ENCODE data around the gene CCDC172.

GRCh38 chr10:114022974-114023482 is 20.6 kb upstream of the ADRB1 start:
- RRBS: no CpG with 5 or more reads among the region's 4 CpGs

- RRBS: 4% methylated on average over 28 of the region's 90 CpGs
Measured at GRCh38 chr10:114045025-114045882, 1.6 kb downstream of the ADRB1 start.

DNA sequence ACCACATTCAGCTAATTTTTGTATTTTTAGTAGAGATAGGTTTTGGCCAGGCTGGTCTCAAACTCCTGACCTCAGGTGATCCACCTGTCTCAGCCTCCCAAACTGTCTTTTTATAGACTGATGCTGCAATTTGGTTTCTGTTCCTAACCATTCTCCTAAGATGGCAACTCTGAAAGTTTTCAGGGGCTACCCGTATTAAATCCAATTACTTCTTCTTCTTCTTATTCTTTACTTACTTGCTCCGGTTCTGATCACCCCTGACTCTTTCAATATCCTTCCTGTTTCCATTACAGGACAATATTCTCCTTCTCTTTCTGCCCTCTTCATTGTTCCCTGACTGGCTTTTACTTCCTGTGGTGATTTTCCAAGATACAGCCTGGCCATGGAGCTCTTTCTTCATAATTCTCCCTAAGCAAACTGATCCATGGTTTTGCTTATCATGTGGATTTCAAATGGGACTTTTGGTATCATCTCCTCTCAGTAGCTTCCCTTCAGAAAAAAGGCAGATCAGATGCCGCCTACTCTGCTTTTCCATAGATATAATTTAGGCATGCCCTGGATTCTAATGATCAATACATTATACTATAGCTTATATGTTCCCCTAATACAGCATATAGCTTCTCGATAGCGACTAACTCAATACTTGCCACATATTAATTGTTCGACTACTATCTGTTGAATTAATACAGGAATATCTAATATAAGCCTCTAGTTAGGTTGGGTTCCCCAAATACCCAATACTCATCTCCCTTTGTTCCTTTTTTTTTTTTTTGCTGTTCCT is 35.4 kb downstream of the CCDC186 start:
- RRBS: no CpG with 5 or more reads among the region's 6 CpGs

GRCh38 chr10:114303927-114304522 is 65.0 kb downstream of the VWA2 start:
- RRBS: no CpG with 5 or more reads among the region's 14 CpGs

GRCh38 chr10:114393489-114394103 is 10.7 kb downstream of the AFAP1L2 start:
- RRBS: no CpG with 5 or more reads among the region's 13 CpGs

GRCh38 chr10:114400886-114401570 is 3.3 kb downstream of the AFAP1L2 start:
- RRBS: no CpG with 5 or more reads among the region's 9 CpGs

DNA sequence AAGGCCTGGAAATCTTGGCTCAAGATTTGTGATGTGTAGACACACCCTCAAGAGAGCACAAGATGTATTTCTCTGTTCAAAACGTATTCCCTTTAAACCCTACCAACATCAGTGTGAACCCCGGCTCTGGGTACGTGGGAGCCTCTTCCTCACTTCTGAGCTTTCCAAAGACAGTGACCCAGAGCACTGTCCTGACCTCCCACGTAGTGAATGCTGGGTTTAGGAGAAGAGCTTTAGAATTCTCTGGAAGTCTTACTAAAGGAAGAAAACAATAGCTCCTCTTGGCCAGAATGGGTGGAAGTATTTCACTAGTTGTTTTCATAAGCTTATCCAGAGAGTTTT is 81.5 kb upstream of the AFAP1L2 start:
- RRBS: no CpG with 5 or more reads among the region's 4 CpGs

DNA sequence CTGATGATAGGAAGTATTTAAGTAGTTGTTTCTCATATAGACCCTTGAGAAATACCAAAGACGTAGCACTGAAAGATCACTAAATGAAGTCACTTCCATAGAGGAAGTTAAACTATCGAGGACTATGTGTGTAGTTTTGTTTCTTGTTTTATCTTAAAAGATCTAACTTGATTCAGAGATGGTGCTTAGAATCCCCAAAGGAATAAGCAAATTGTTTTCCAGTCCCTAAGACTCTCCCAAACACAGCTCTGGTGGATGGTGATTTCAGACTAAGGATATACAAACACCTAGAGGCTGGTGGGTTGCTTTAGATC is 94.9 kb upstream of the AFAP1L2 start:
- RRBS: no CpG with 5 or more reads among the region's 2 CpGs

GRCh38 chr10:114573390-114573756 is 84.7 kb downstream of the ABLIM1 start:
- RRBS: no CpG with 5 or more reads among the region's 6 CpGs

DNA sequence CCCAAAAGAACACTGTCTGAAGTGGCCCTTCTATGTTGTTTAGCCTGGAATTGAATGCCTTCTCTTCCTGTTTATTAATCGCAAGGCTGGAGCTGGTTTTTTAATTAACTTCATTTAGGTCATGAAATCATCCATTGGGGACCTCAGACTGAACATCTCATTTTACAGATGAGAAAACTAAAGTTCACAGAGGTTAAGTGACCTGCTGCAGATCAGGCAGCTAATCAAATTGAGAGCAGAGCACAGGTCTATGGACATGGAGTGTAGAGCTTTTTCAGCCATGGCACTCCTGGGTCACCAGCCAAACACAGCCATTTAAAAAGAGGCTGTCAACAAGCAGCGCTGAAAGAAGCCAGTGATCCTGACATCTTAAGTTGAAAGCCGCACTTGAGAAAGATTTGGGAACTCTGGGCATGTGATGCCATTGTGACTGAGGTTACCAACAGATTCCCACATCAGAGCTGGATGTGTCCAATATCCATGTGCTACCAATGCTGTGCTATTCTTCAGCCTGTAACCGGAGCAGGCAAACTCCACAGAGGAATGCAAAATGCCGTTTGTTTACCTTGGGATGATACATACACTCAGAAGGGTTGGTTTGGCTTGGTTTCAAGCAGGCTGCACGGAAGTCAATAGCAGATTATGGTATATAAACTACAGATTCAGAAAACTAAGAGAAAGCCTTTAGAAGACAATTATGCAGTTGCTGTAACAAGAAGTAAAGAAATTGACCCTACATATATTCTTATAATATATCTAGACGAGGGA is 56.2 kb upstream of the ABLIM1 start:
- RRBS: no CpG with 5 or more reads among the region's 7 CpGs

DNA sequence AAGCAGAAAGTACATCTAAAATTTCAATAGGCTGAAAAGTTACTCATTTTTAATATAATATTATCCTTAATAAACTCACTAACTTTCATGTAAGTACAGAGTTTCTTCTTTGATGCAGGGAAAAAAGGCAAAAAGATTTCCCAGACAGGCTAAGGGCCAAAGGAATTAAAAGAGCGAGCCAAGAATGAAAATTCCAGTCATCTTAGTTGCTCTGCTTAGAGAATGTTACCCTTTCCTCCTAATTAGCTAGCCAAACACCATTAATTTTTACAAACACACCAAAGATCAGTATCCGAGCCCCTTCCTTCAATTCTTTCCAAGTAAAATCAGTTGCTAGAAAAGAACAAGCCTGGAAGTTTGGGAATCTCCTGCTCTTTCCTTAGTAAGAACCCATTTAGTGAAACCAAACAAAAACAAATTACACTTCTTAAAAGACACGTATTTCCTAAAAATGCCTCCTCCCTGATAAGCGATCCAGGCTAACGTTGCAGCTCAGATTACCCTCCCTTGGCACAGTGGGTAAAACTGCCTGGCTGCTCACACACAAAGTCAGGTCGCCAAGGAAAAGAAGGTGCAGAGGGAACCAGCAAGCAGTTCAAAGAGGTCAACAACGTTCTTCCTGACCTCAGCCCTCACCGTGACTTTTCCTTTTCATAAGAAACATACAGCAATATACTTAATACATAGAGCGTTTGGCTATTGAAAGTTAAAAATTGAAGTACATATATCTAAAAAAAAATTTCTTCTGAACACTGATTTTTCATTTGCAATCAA is 57.2 kb upstream of the ABLIM1 start:
- RRBS: no CpG with 5 or more reads among the region's 9 CpGs

DNA sequence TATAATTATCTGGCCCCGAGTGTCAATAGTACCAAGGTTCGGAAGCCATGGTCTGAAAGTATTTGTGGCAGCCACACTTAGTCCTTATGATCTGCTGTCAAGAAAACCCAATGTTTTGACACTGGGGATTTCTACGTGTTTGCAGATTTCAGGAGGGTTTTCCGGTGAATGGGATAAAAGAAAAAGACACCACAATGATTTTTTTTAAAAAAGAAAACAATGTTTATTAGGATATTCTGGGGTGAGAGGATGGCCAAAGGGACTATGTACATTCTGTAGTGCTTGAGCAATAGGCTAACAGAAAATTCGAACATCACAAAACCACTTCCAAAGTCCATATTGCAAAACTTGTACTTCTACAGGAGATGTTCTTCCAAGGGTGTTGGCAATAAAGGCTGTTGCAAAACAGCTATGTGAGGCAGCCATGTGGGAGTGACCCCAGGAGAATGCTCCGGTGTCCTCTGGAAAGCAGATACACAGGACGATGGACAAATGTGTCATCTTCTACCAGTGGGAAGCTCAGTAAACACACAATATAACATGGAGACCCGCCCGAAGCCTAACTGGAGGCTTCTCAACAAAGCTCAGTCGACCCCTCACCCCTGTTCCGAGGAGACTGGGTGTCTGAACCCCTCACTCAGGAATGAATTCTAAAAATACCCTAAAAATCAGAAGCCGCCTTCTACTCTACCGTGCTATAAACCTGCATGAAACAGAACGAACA is 216.1 kb downstream of the GFRA1 start:
- RRBS: no CpG with 5 or more reads among the region's 14 CpGs

DNA sequence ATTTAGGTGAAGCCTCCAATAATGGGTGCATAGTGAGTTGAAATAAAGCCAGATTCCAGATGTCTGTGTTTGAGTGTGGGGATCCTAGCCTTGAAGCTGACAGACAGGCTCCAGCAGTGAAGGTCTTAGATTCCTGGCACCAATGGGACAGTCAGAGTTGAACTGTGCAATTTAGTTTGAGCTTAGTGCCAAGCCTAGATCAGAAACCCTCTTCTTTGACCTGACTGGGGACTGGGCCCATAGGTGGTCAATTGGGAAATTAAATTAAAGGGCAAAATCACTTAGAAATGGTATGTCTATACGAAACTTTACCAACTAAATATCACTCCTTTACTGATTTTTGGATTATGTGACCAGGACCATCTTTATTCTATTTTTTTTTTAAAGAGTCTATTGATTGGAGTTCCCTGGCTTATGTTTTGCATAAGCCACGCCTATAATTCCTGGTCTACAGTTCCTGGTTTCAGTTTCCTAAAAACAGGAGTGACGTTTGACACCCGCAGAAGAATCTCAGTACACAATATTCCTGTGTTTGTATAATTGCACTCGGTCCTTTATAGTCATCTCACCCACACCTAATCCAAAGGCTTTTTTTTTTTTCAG is 201.4 kb downstream of the GFRA1 start:
- RRBS: no CpG with 5 or more reads among the region's 5 CpGs

- RRBS: no CpG with 5 or more reads among the region's 2 CpGs
Measured at GRCh38 chr10:116167464-116167735, 105.6 kb downstream of the GFRA1 start.

DNA sequence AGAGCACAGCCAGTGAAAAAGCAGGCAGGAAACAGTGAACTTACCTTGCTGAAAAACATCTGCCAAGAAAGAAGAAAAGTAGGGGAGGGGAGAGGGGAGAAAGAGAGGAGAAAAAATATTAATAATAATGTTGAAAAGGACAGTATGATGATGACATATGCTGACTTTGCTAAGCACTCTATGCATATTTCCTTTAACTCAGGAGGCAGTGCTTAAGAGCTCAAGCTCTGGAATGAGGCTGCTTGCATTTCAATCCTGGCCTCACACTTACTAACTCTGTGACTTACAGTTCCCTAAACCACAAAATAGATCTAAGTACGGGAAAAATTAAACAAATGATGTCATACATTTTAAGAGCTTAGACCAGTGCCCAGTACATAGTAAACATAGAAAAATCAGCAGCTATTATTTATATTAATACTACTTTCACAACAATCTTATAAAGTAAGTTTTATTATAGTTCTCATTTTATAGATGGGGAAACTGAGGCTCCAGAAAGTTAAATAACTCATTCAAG is 61.4 kb downstream of the GFRA1 start:
- RRBS: no CpG with 5 or more reads among the region's 1 CpG

- RRBS: no CpG with 5 or more reads among the region's 4 CpGs
Measured at GRCh38 chr10:116216672-116217146, 56.3 kb downstream of the GFRA1 start.

DNA sequence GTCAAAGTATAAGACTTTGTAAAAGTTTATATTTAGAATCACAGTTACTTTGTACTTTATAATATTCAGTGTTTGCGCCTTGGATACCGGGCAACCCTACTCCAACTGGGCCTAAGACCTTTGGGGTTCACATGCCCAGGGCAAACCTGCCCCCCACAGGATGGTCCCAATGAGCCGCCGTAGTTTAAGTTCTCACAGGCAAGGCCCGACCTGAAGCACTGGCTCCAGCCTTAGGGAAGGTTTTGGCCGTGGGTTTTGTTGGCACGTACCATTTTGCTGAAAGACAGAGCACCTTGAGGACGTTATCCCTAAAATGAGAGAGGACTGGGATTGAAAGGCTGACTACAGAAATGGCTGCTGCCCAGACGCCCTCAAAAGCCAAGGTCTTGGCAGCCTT is at the start of gene CCDC172:
Gene CCDC172 (plus strand): TSS at position 218 of the 397 bp plus-strand sequence.
- RRBS: no CpG with 5 or more reads among the region's 9 CpGs

- RRBS: 46% methylated on average over 8 of the region's 14 CpGs
Measured at GRCh38 chr10:116608954-116609254, 18.1 kb downstream of the PNLIPRP1 start.